ENCODE measurements around the gene ZNF474.

- RRBS, 2 experiments = no CpG with 5 or more reads among the region's 6 CpGs
Measured at GRCh38 chr5:122129255-122129889, at the start of gene ZNF474. Gene ZNF474 (plus strand): TSS chr5:122129546.

GRCh38 chr5:122182438-122182981, 22.5 kb downstream of the ENSG00000250803 start:
- RRBS, 2 experiments = no CpG with 5 or more reads among the region's 7 CpGs

GRCh38 chr5:122475626-122476066, 163.6 kb downstream of the SNCAIP start:
- RRBS, 2 experiments = no CpG with 5 or more reads among the region's 9 CpGs

DNA sequence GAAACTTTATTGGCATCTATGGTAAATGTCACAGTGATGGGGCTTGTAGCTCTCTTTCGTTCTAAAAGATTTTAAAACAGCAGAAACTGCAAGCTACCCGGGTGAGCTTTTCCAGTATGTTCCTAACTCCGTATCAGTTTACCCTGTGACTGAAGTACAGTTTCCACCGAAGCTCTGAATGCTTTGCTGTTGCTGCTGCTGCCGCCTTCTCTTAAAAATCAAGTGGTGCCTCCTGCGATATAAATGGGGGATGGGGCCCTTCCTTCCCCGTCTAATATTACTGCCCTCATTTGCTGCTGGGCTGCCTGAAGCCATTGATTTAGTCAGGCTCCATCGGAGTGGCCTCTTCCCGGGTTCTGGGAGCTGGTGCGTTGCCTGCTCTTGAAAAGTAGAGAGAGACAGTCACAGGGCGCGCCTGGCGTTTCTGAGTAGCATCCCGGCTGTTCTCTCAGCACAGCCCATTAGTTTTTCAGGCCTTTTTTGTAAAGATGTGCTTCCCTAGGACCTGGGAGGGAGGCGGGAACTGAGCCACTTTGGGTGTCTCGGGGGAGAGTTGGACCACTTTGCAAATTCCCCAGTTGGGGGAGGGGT, 4.4 kb downstream of the PRDM6 start:
- RRBS, 2 experiments = 16% methylated on average over 6 of the region's 16 CpGs

- RRBS, 2 experiments = no CpG with 5 or more reads among the region's 8 CpGs
Measured at GRCh38 chr5:123545334-123546020, 33.5 kb downstream of the CSNK1G3 start.

GRCh38 chr5:123813677-123814321, 301.8 kb downstream of the CSNK1G3 start:
- RRBS, 2 experiments = no CpG with 5 or more reads among the region's 11 CpGs

- RRBS, 2 experiments = no CpG with 5 or more reads among the region's 3 CpGs
Measured at GRCh38 chr5:123866950-123867182, 354.9 kb downstream of the CSNK1G3 start.

DNA sequence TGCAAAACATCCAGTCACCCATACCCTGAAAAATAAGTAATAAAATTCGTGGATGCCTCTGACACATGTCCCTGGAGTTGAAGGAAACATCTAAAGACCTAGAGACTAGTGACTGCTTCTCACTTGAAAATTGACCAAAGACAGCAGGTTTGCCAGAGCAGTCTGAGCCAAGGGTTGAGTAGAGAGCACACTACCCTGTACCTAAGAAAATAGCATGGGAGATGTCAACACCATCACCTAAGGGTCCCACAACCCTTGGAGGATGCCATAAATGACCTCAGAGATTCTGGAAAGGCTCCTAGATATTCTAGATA, 536.7 kb downstream of the ZNF608 start:
- RRBS, 2 experiments = no CpG with 5 or more reads among the region's 1 CpG

DNA sequence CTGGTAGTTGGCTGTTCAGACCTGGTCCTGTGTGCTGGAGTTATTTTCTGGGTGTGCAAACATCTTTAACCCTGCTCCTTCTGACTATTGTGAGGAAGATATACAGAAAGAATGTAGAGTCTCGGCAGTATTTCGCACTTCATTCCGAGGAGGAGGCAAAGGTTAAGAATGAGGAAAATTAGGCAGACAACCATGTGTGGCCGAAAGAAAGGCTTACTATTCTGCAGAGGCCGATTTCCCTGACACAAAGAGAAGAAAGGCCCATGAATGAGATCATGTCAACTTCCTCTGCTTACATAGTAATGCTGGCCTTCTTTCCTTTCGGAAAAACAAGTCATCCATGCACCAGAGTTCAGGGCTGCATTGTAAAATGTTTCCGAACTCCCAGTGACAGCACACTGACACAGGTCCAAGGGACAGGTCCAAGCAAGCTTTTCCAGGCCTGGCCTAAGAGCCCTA, 141.0 kb downstream of the ZNF608 start:
- RRBS, 2 experiments = no CpG with 5 or more reads among the region's 7 CpGs

DNA sequence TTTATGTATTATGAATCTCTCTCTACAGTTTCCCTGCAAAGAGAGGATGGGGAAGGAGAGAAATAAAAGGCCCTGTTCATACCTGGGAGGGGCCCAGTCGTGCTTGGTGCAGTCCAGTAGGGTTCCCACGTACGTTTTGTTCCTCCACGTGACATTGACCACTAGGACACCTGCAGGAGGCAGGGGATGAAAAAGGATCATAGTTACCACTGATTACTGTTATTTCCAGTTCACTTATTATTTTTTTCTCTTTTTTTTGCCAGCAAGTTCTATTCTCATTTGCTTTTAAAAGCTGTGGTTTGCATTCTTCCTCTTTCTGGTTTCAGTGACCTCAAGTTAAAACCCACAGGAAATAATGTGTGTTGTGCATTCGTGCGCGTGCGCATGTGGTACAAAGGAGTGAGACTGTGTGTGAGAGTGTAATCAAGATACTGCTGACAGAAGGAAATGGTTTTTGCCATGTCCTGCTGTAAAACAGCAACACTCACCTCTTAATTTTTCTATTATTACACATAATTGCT, 96.9 kb downstream of the ZNF608 start:
- RRBS, 2 experiments = no CpG with 5 or more reads among the region's 8 CpGs

DNA sequence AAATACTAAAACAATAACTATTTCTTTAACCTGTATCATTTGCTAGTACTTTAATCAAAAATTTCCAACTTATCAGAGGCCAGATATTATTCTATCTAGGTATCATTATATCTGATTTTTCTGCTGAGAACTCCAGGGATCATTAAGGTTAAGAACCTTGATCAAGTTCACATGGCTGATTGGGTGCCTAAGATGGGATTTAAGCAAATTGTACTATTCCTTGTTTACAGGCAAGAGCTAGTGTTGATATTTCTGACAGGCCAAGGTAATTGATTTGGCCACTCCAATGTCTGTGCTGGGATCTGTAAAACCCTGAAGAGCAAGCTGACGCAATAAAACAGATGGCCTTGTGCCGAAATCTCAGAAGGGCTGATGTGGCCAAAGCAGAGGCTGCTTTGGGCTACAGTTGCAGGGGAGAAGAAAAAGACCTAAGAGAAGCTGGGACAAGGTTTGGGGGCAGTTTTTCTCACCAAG, 463.1 kb upstream of the ZNF608 start:
- RRBS, 2 experiments = no CpG with 5 or more reads among the region's 2 CpGs

GRCh38 chr5:125373072-125373468, 626.6 kb upstream of the ZNF608 start:
- RRBS, 2 experiments = no CpG with 5 or more reads among the region's 2 CpGs

DNA sequence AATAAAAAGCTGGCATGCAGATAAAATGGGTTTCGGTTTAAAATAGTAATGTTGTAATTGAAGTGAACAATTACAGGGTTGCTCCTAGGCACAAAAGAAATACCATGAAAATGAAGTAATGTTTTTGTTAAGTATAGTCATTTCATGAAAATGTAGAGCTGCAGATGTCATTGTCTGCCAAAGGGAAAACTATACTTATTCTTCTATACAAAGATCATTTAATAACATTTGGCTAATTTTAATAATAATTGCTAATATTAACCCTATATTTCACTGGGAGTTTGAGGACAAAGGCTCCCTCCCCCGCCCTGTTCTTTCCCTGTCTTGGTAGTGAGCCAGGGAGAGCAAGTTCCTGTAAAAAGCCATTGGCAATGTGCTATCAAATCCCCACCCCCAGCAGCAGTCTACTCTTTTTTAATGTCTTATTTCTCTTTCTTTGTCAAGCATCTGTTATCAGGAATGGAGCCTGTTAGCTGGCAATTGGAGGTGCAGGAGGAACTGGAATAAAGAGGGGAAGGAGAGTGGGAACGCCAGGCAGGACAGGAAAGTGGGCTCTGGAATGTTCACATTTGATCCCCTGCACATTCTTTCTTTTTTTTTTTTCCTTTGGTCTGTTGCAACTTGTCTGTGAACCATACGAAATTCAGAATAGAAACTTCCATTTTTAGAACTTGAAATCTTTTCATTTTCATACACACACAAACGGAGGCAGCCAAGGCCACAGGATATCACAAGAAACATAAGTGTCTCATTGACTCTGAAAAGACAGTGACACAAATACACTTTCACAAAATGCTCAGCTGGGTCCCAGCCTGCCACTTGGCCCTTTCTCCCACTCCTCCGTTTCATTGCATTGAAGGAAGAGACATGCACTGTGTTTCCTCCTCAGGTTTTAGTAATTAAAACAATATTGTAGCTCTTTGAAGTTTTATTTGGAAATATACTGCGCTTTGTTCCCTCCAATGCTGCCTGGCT, 664.8 kb upstream of the ZNF608 start:
- RRBS, 2 experiments = no CpG with 5 or more reads among the region's 7 CpGs

DNA sequence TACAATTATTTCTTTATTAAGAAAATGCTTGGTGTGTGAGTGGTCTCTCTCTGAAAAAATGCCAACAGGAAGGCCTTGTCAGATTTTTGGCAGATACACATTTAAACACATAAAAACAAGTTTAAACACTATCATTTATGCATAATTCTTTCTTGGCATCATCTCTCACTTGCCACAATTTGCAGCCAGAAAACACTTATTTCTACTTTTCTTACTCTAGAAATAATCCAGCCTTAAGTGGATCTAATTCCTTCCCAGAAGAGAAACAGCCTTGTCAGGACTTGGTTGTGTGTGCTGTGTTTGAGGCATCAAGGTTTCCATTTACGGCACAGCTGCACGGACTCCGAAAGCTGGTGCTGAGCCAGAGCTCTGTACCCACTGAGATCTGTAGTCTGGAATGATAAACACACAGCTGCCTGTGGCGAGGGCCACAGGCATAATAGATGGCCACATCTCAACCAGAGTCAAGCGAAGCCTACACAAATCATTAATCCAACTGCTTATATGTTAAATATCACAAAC, 738.1 kb upstream of the ZNF608 start:
- RRBS, 2 experiments = no CpG with 5 or more reads among the region's 5 CpGs

DNA sequence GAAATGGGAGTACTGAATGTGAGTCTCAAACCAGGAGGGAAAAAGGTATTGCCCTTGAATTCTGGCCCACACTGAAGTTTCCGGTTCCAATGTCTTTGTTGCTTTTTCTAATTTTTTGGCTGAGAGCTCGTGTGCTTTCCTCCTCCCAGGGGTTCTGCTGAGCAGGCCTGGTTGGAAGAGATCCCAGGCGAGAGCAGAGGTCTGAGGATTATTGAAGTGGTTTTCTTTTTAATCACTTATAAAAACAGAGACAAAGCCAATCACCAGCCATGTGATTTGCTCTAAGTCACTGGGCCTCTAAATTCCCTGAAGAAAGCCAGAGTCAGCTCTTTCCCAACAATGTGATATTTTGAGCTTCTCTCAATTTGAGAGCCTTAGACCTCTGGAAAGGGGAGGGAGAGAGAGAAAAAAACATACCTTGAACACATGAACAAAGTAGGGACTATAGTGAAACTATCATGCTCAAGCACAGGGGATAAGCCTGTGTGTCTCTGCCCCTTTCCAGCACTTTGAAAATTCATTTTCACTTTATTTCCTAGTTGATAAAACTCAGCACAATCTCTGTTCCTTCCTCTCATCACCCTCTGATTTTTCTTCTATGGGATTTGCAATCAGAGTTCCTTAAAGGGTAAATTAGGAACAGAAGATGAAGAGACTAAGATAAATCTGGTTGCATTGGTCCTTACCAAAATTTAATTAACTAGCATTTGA, 420.7 kb upstream of the GRAMD2B start:
- RRBS, 2 experiments = no CpG with 5 or more reads among the region's 3 CpGs

- RRBS, 2 experiments = no CpG with 5 or more reads among the region's 4 CpGs
Measured at GRCh38 chr5:126364445-126364821, 58.8 kb upstream of the GRAMD2B start.

DNA sequence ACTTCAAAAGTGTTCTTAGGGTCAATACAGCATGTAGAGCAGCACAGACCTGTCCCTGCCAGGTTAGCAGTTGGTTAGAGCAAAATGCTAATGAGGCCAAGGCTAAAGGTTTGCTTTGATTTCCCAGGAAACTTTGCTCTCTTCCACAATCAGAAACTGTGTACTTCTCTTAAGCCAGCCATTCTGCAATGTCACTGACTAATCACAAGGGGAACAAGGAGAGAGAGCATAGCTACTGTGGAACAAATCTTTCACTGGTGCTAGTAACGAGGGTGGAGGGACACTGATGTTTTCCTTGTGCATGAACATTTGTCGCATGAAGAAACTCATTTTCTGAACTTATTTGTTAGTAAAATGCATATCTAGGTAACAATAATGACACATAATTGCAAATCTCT, 53.0 kb upstream of the GRAMD2B start:
- RRBS, 2 experiments = no CpG with 5 or more reads among the region's 2 CpGs

DNA sequence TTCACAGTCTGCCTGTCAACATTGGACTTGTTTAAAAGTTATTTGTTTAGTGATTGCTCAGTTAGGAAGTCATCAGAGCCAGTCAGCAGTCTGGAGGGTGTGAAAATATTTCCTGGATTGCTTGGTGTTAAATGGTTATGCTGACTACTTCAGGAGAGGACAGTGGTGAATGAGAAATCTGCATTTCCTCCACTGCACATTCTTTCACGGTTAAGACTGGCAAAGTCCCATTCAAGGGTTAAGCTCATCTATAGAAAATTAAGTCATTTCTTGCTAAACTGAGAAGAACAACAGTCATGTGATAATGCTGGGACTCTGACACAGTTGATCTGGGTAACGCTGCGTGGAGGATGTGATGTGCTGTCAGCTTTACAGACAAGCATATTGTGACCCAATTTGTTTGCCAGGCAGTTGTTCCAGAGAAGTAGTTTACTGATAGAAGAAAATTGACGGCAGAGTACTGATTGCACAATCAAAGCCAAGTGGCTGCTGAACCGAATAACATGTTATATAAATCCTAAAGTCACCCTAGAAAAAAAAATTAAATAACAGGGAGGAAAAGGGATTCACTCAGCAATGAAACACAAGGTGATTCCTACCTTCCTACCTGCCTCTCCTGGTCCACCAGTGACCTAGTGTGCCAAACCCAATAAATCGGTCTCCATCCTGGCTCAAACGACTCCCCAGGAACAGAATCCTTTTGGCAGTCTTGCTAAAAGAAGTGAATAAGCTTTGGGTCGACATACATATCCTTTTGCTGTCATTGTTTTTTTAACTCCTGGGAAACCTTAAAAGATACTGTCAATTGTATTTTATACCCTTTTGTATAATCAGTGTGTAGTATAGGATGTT, 80.6 kb downstream of the GRAMD2B start:
- RRBS, 2 experiments = no CpG with 5 or more reads among the region's 8 CpGs

DNA sequence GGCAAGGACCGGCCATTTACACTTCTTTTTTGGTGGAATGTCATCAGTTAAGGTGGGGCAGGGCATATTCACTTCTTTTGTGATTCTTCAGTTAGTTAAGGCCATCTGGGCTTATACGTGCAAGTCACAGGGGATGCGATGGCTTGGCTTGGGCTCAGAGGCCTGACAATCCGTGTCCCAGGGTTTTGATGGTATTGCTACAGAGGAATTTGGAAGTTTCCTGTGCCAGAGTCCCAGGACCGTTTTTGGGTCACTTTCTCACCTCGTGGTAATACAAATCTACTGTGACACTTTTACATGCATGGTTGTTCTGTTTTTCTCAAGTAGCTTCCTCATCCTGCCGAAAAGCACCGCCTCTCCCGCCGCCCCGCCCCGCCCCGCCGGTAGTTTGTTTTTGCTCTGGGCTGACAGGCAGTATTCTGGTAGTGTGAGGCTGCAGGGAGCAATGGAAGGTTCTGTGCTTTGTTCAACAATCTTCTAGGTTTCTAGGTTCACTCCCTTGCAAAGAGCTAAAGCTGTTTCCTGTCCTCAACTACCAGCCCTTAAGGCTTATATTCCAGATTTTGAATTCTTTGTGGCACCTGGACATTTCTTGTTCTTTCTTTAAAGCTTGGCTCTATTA, 68.7 kb downstream of the LMNB1 start:
- RRBS, 2 experiments = no CpG with 5 or more reads among the region's 14 CpGs

GRCh38 chr5:126911369-126911709, 119.0 kb downstream of the MARCHF3 start:
- RRBS, 2 experiments = no CpG with 5 or more reads among the region's 2 CpGs